ENCODE data around the gene TEX29.

GRCh38 chr13:111168028-111168693 lies 53.1 kb downstream of the ARHGEF7 start:
- PRO-cap: no peak

- PRO-cap: no peak
Observed at GRCh38 chr13:111186425-111187104, 71.5 kb downstream of the ARHGEF7 start.

- PRO-cap: no peak
Observed at GRCh38 chr13:111204389-111205593, 89.7 kb downstream of the ARHGEF7 start.

- PRO-cap: no peak
Observed at GRCh38 chr13:111320429-111320823, at the start of gene TEX29. Gene TEX29, plus strand, starts transcription at chr13:111320642.

GRCh38 chr13:111450708-111451448 lies 130.4 kb downstream of the TEX29 start:
- PRO-cap: no peak

GRCh38 chr13:112067748-112068342 lies 896 bp downstream of the SOX1 start:
- PRO-cap: no peak

DNA sequence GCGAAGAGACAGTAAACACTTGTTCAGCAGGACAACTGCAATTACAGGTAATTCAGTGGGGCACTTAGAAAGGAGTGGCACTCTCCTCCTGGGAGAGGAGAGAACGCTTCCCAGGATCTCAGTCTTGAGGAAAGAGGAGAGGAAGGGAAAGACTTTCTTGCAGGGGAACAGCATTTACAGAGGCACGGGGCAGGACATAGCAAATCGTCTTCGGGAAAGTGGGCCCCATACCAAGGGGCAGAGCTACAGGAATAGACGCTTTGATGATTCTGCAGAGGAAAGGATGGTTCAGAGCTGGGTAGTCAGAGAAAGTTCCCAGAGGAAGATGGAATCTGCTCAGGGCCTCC lies 46.5 kb downstream of the SOX1 start:
- PRO-cap: no peak

- PRO-cap: no peak
Observed at GRCh38 chr13:112230465-112231089, 145.6 kb upstream of the SPACA7 start.

DNA sequence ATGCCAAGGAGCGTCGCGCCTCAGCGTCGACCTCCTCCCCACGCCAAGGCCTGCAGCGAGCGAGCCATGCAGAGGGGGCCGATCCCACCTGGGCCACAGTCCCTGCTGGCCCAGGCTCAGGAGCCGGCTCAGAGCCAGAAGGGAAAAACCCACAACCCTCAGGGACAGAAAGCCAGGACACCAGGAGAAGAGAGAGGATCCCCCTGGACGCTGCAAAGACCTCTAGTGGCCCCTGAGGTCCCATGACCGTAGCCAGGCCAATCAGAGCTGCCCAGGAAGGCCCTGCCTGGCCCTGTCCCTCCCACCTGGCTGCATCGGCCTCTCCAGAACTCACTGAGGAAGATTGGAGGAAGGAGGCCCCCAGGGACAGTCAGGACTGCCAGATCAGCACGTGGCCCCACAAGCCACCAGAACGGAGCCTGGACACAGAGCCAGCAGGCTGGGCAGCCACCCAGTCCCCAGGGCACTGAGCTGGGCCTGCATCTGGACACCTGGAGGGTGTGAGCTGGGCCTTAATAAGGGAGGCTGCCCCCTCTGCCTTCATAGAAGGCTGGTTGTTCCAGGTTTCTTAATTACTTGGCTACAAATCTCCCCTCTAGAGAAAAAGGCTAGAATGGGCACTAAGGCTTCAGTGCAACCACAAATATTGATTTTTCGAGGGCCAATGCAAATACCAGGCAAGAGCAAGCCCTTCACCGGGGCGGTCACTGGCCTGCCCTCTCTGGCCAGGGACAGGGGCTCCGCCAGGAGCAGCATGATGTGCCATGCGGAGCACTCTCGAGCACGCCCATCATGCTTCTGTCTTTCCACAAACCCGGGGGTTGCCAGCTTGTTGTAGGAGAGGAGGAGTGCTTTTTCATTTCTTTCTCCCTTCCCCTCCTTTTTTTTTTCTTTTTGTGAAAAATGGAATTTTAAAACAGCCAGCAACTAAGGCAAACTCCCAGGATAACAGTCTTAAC lies 128.0 kb upstream of the SPACA7 start:
- PRO-cap: no peak

GRCh38 chr13:112516087-112516844 lies 71.7 kb downstream of the TUBGCP3 start:
- PRO-cap: no peak

- PRO-cap: no peak
Observed at GRCh38 chr13:112526464-112527333, 61.3 kb downstream of the TUBGCP3 start.

- PRO-cap: no peak
Observed at GRCh38 chr13:112734030-112734805, 44.4 kb downstream of the ATP11A start.

GRCh38 chr13:112768613-112769225 lies 78.9 kb downstream of the ATP11A start:
- PRO-cap: no peak

DNA sequence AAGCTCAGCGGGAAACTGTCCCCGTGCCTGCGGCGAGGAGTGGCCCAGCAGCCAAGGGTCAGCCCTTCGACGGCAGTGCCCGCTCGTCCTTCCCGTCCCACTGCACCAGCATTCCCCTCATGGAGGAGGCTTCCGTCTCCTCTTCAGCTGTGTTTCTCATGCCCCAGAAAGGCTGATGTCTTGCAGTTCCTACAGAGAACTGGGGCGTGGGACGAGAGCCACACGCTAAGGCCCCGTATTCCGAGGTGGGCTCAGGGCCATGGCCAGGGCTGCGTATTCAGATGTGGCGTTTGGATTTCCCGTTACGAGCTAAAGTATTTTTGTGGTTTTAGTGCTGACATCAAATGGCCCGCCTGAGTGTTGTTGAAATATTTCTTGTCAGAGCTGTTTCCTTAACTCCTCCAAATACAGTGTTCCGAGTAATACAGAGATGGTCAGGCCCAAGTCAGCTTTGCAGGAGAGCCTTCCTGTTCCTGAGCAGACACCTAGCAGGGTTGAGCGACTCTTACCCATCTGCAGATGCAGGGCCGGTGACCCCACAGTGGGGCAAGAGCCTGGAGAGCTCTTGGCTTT lies 93.7 kb downstream of the ATP11A start:
- PRO-cap: no peak

DNA sequence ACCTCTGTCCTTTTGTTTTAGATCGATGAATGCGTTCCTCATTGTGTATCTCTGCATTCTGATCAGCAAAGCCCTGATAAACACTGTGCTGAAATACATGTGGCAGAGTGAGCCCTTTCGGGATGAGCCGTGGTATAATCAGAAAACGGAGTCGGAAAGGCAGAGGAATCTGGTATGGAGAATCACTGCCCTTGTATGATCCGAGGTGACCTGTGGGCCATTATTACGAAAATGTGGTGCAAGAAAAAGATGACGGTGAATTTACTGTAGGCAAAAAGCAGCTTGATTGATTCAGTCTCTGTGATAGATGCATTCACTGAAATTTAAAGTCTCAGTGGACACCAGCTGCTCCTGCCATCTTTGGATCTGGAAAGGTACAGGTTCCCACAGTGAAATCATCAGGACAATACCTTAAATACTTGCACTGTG lies 135.6 kb downstream of the ATP11A start:
- PRO-cap: no peak

GRCh38 chr13:112873200-112874170 lies 95.5 kb upstream of the MCF2L start:
- PRO-cap: no peak

GRCh38 chr13:112885515-112886442 lies 83.2 kb upstream of the MCF2L start:
- PRO-cap: bidirectional peak, plus-strand start at chr13:112886087, minus-strand start at chr13:112885913; unidirectional peak, plus-strand start at chr13:112886087; unidirectional peak, plus-strand start at chr13:112886144

DNA sequence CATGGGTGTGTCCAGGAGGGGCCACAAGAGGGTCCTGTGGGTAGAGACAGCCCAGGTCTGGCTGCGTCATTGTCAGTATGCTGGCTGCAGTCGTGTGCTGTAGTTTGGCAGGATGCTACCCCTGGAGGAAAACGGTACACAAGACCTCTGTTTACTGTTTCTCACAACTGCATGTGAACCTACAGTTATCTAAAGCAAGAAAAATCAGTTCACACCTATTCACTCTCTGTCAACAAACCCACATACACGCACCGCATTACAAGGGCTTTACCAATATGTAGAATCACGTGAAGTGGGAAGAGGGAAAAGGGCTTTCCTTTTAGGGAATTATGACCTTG lies 17.4 kb upstream of the MCF2L start:
- PRO-cap: no peak

- PRO-cap: no peak
Observed at GRCh38 chr13:112990575-112991614, 21.9 kb downstream of the MCF2L start.

DNA sequence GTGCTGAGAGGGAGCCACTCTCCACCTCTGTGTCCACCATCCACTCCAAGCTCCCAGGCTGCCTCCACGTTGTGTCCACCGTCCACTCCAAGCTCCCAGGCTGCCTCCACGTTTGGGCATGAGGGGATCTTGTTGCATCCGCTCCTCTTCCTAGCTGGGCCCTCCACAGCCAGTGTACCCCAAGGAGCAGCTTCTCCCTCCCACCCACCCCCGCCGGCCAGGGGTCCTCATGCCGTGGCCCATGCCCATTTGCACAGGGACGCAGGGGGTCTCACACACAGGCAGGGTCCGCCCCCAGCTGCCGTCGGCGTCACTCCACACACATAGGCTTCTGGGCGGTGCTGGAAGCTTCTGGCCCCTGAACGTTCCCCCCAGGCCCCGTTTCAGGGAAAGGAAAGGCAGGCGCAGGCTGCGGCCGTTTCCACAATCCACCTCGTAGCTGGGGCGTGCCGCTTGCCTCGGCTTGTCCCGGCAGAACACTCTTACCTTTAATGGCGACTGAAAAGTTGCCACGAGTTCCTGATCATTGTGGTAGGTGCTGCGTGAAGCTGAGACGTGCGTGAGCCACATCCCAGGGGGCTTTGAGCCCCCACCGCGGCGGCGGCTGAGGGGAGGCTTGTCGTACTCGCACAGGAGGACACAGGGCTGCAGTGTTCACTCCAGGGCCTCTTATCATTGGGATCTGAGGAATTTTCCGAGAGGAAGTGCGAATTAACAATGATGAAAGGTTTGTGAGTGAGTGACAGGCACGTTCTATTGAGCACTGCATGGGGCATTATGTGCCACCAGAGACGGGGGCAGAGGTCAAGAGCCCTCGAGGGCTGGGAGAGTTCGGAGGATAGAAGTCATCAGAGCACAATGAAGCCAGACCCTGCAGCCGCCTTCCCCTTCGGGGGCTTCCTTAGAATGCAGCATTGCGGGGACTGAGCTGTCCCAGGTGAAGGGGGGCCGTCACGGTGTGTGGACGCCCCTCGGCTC lies 53.5 kb downstream of the MCF2L start:
- PRO-cap: no peak

Data from Metastatic Pancreatic Carcinoma in the Ovary (tissue), 1 donor.